Measurements from ENCODE around the gene SLC2A4.

DNA sequence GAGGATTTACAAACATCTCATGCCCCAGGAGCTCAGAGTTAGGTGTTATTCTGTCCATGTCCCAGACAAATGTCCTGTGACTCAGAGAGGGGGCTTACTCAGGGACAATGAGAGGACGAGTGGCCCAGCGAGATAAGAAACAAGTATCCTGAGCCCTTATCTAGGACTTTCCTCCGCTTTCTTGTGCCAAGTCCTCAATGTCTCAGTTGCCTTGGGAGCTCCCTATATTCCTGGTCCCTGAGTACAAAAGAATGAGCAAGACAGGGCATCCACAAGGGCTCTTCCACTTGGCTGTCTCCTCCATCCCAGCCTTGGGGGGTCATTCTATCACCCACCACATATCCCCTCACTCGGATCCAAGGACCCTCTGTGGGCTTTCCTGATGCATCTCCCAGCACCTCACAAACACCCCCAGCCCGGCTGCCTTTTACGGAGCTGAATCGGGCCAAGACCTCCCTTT lies 121.3 kb downstream of the WSCD1 start:
- PRO-cap, 2 experiments = no peak in any of the 2 experiments

GRCh38 chr17:6654643-6655692 lies 3.4 kb downstream of the C17orf100 start:
- PRO-cap, 2 experiments = no peak in any of the 2 experiments

GRCh38 chr17:6687325-6687679 lies 25.9 kb downstream of the SLC13A5 start:
- PRO-cap, 2 experiments = no peak in any of the 2 experiments

DNA sequence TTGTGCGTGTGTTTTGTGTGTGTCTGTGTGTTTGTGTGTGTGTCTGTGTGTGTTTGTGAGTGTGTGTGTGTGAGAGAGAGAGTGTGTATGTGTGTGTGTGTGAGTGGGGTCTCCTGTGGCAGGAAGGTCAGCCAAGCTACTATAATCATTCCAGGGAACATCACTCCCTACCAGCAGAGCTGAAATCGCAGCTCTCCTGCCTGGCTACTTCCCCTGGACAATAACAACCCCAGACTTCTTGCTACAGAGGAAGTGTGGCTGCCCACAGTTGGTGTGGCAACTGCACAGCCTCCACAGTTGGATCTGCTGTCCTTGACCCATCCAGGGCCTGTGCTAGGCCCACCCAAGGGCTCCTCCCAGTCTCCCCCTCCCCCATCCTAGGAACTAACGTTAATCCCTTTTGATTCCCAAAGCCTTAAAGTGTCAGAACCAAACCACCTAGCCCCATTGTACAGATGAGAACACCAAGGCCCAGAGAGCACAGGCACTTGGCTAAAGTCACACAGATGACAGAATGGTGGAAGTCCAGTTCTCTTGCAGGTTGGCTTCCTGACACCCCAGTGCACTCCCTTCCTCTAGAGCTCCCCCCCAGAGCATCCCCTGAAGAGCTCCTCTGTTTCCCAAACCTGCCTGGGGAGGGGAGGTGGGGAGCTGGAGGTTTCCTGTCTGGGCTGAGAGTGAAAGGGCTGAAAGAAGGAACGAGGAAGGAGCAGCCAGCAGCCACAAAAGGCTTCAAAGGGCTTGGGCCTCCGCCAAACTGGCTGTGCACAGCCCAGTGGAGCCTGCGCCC lies 1.3 kb downstream of the SLC13A5 start:
- PRO-cap, 2 experiments = no peak in any of the 2 experiments

DNA sequence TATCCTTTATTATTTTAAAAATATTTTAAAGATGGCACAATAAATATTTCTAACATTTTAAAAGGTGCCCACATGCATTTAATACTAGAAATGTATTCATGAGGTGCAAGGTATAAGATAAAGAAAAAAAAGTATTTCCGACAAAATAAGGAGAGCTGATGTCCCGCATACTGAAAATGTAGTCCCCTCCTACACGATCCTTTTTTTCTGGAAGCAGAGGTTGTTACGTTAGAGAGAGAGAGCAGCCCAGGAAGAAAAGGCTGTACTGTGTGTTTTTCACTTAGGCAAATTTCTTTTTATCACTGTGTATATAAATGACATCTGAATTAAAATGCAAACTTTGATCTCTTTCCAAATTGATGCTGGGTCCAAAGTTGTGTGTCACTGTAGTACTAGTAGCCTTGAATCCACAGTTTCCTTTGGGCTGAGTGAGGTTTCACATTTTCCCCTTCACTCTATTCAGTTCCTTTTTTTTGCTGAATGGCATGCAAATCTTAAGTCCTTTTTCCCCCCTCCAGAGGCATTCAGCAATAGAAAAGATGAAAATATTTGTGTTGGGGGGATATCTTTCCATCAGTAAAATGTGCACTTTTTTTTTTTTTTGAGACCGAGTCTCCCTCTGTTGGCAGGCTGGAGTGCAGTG lies 7.6 kb upstream of the SLC13A5 start:
- PRO-cap, 2 experiments = no peak in any of the 2 experiments

DNA sequence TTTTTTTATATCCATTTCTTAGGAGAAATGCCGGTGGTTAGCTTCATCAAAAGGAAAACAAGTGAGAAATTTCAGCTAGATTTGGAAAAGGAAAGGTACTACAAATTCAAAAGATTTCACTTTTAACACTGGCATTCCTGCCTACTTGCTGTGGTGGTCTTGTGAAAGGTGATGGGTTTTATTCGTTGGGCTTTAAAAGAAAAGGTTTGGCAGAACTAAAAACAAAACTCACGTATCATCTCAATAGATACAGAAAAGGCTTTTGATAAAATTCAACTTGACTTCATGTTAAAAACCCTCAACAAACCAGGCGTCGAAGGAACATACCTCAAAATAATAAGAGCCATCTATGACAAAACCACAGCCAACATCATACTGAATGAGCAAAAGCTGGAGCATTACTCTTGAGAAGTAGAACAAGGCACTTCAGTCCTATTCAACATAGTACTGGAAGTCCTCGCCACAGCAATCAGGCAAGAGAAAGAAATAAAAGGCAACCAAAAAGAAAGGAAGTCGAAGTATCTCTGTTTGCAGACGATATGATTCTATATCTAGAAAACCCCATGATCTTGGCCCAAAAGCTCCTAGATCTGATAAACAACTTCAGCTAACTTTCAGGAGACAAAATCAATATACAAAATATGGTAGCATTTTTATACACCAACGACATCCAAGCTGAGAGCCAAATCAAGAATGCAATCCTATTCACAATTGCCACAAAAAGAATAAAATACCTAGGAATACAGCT lies 2.8 kb upstream of the FBXO39 start:
- PRO-cap, 2 experiments = no peak in any of the 2 experiments

DNA sequence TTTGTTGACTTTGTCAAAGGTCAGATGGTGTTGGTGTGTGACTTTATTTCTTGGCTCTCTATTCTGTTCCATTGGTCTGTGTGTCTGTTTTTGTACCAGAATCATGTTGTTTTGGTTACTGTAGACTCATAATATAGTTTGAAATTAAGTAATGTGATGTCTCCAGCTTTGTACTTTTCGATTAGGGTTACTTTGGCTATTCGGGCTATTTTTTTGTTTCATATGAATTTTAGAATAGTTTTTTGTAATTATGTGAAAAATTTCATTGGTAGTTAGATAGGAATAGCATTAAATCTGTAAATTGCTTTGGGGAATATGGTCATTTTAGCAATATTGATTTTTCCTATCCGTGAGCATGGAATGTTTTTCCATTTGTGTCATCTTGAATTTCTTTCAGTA lies 26.6 kb upstream of the TEKT1 start:
- PRO-cap, 2 experiments = no peak in any of the 2 experiments

DNA sequence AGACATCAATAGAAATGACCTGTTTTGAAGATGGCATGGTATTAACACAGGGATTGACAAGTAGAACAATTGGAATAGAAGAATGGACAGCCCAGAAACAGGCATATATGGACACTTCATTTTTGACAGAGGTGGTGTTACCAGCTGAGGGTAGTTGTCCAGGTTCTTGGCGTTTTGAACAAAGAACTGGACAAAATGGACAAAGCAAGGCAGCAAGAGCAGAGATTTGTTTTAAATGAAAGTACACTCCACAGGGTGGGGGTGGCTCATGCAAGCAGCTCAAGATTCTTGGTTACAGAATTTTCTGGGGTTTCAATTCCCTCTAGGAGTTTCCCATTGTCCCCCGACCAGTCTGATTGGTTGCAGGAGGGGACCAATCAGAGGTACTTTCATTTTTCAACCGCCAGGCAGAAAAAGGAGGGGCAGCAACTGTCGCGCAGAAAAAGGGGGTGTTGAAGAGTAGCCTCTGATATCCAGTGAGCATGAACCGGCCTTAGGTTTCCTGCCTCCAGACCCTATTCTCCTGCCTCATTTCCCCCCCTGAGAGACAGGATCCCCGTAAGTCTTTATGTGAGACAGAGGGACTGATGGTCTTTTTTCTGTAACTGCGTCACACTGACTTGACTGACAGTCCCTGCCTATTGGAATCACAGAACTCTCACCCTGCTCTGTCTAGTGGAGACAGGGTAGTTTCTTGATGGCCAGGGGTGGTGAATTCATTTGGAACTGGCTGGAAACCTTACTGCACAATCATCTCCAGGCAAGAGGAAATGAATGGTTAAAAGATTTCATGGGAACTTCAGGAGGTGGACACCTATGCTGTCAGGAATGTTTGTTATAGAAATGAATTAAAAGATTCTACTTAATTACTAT lies 59.4 kb upstream of the ALOX12 start:
- PRO-cap, 2 experiments = peak in 2 of 2 experiments; most common plus-strand start position 439 of the sequence (in 2); most common minus-strand start position 568 of the sequence (in 1)

GRCh38 chr17:7012836-7012987 lies 288 bp downstream of the RNASEK start:
- PRO-cap, 2 experiments = no peak in any of the 2 experiments

GRCh38 chr17:7058783-7059410 lies 15.0 kb upstream of the SLC16A11 start:
- PRO-cap, 2 experiments = no peak in any of the 2 experiments

DNA sequence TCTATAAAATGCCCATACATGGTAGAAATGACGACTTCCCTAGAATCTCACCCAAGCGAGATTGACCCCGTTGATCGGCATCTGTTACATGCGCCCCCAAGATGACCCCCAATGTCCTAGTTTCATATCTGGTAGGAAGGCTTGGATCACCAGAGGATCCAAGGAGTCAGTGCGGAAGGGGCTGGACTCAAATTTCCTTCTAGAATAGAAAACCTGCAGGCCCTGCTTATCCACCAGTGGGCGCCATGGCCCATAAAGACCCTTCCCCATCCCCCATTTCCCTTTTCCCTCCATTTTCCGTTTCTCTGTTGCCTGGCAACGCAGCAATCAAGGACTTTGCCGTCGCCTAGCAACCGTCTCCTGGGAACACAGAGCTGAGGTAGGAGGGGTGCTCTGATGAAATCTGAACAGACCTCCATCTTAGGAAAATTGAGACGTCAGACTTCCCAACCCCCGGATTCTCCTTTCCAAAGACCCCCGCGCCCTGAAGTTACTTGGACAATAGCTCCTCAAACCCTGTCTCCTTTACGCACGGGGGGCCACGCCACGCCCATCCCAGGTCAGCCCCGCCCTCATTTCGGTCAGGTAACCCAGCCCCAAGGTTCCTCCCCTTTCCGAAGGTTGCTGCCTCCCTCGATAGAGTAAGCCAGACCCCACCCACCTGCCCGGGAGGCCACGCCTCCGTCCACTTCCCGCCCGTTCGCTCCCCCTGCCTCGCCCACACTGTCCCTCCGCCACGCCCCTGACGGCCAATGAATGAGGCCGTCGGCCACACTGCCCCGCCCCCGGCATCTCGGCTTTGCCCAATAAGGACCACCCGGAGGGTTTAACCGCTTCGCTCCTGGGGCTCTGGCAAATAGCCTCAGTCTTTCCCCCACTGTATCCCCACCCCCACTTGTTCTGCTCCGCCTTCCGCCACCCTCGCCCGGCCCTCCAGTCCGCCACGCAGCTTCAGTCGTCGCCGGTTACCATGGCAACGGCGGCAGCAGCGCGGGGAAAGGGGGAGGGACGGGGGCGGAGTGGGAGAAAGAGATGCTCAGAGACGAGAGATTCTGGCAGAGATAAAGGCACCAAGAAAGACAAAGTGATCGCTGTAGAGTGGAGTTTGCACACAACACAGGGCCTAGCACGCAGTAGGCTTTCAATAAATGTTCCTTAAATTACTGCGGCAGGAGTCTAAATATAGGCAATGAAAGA lies 3.3 kb downstream of the DLG4 start:
- PRO-cap, 2 experiments = peak in 1 of 2 experiments; most common plus-strand start position 1,091 of the sequence (in 1); most common minus-strand start position 503 of the sequence (in 1)

GRCh38 chr17:7261750-7262073 lies 566 bp downstream of the CLDN7 start:
- PRO-cap, 2 experiments = peak in 1 of 2 experiments; most common minus-strand start chr17:7261874 (in 1)

- PRO-cap, 2 experiments = no peak in any of the 2 experiments
Observed at GRCh38 chr17:7281568-7282646, at the start of gene SLC2A4. SLC2A4 (plus strand) TSS chr17:7281718.

- PRO-cap, 2 experiments = peak in 1 of 2 experiments; most common plus-strand start chr17:7330216 (in 1); most common minus-strand start chr17:7330101 (in 1)
Observed at GRCh38 chr17:7330060-7330819, 1.1 kb upstream of the NEURL4 start.

- PRO-cap, 2 experiments = no peak in any of the 2 experiments
Observed at GRCh38 chr17:7356672-7357585, 2.0 kb downstream of the TMEM95 start.

DNA sequence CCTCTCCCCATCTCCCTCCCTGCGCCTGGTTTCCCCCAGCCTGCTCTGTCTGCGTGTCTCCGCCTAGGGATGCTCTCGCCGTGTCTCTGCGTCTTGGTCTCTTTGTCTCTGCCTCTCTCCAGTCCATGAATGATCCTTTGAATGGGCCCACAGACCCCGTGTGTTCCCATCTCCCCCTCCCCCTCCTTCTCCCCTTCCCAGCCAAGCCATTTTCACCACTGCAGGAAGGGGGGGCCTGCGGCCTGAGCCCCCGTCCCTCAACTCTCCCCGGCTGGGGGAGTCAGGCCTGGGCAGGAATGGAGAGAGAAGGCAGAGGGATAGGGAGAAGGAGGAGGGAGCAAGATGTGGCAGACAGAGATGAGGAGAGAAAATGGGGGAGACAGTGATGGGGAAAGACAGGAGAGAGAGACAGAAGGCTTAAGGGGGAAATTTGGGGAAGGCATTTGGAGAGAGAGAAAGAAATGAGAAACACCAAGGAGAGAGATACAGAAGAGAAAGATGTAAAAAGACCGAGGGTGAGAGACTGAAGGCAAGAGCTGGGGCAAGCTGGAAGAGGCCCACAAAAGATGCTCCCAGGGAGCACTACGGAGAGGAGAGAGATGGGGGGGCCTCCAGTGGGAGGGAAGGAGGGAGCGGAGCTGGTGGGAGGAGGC lies 1.9 kb upstream of the NLGN2 start:
- PRO-cap, 2 experiments = no peak in any of the 2 experiments

- PRO-cap, 2 experiments = no peak in any of the 2 experiments
Observed at GRCh38 chr17:7417912-7418663, 2.0 kb upstream of the SPEM1 start.

GRCh38 chr17:7460059-7460459 lies 15.2 kb downstream of the CHRNB1 start:
- PRO-cap, 2 experiments = no peak in any of the 2 experiments

DNA sequence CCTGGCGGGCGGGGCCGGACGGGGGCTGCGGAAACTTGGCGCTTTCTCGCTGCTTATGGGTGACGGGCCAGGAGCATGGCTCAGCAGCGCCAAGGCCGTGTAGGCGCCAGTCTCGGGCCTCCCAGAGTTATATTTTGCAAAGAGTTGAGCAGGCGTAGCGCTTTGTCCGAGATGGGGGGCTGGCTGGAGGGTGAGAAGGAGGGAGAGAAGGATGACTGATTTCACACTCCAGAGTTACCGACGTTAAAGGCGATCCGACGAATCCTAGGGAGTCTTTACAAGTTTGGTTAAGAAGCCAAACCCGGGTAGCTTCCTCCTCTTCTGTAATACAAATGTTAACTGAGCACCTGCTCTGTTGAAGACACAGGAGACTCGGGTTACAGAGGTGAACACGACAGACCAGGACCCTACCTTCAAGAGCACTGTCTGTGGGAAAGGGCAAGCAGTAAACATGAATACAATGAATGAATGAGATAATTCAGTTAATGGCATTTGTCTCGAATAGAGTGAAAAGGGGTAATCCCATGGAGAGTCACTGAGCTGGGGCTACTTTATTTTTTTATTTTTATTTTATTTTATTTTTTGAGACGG lies 3.7 kb downstream of the SLC35G6 start:
- PRO-cap, 2 experiments = peak in 1 of 2 experiments; most common plus-strand start position 142 of the sequence (in 1)

- PRO-cap, 2 experiments = peak in 1 of 2 experiments; most common plus-strand start chr17:7499305 (in 1)
Observed at GRCh38 chr17:7498880-7499648, 17.8 kb downstream of the SLC35G6 start.